Diencephalon (tissue), 2 donors: ENCODE results near the gene UBXN7.

DNA sequence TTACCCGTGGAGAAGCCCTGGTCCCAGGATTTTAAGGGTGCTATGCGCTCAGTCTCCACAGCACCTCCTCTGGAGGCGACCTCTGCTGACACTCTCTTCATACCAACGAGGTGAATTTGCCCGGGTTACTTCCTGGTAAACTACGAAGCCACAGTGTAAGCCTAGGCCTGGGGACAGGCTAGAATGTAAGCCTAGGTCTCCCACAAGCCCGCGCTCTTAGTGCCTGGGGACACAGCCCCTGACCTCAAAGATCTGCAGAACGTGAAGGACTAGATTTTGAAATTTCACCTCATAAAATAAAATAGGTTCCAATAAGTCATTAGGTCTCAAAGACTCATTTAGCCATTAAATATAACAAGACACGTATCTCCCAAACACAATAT, 686 bp downstream of the APOD start:
- RAMPAGE, long total RNA = no peak

DNA sequence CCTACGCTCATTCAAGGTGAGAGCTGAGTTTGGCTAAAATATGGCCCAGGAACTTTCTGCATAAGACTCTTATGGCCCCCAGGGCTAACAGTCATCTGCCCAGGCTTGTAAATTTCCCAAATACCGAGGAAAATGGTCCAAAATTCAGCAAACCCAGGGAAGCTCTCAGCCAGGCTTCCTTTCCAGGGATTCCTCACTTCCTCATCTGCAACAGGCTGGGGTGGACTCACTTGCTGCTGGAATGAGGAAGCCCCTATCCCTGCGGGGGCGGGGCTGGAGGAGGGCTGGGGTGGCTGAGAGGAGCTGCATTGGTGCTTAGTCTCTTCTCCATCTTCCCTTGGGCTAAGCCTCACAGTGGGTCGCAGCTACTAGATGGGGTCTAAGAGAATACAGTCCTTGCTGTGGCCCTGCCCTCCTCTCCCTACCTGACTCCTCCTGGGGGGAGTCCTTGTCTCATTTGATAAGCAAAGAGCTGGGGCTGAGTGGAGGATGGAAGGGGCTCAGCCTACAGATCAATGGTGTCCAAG, 28.5 kb upstream of the APOD start:
- RAMPAGE, long total RNA = no peak

DNA sequence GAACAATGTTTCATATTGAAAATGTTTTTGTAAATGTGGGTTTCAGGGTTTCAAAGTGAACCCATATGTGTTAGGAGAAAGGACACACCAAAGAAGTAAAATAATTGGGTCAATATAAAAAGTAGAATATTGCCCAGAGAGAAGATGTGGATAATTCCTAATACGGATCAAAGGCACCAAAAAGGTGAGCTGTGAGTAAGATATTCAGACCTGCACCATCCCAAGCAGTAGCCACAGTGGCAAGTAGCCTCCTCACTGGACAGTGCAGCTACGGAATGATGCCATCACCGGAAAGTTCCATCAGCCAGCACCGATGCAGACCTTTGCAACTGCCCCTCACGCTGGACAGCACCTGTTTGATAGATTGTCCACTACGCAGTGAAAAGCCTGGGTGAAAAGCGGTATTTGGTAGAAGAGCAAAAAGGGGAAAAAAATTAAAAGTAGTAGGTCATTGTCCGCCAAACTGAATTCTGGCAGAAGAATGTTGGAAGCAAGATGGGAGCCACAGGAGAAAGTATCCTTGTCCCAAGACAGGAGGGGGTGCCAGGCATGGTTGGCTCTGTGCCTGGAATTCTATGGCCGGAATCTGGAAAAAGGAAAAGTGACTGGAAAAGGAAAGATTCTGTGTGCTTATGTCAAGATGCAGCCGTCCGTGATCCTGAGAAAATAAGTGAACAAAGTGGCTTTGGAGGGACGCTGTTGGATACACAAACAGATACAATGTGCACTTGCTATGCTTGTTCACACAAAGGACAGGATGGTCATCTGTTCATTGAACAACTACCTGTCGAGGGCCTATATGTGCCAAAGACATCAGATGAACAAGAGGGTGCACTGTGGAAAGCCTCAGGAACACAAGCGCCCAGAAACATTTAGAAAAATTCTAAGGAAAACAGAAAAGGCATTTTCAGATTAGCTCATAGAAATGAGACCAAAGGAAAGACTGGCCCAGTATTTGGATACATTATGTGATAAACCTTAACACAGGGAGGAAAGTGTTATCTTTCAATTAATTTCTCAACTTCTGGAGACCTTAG, 28.6 kb upstream of the MUC20 start:
- RAMPAGE, long total RNA = no peak

DNA sequence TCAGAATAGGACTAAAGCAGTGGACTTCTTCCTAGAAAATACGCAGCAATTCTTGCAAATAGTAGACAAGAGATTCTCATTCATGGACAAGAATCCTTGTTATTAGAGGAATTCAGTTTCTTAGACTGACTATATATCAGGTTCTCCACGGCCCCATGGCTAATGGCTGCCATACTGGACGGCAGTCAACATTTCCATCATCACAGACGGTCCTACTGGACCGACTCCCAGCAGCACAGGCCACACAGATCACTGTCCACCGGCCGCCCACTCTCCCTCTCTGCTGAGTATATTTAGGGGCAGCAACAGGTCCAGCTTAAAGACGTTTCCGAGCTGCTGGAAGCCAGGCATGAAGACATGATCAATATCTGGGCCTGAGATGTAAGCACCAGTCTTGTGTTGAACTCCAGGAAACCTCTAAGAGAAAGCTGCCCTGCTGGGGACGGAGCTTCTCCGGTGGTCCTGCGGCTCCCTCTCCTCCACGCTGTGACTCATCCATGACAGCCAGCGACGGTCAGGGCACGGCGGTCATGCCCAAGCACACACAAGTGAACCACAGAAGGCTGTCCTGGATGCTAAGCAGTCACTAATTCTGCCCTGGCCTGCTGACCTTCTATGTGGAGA, 61.9 kb upstream of the TNK2 start:
- RAMPAGE, long total RNA = no peak

DNA sequence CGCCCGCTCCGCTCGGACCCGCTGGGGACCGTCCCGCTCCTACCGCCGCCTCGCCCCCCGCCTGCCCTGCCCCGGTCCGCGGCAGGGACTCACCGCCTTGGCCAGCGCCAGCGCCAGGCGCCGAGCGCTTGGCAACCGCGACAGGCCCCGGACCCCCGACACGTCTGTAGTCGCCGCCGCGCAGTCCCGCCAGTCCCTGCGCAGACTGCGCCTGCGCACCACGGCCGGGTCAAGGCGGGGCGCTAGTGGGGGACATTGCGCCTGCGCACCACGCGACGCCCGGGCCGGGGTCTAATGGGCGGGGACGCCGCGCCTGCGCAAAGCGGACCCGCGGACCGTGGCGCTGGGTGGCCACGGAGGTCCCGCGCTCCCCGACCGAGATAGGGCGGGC, 81.7 kb upstream of the TNK2 start:
- RAMPAGE, long total RNA = start-site peak on the minus strand centred at position 164 of the sequence, 73 bp wide, 159 and 461 reads in 2 replicates

- RAMPAGE, long total RNA = no peak
Measured at GRCh38 chr3:196115624-196116215, 33.8 kb upstream of the TFRC start.

DNA sequence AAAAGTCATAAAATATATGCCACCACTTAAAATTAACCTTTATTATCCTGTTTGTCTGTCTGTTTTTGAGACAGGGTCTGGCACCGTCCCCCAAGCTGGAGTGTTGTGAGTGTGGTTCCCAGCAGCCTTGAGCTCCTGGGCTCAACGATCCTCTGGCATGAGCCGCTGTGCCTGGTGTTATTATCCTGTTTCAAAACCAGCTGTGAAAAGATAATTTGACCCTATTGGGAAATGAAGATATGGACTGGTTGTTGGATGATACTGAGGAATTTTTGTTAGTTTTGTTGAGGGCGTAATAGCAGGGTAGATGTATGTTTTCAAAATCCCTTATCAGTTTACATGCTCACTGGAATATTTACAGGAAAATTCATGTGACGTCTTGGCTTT, 56.5 kb upstream of the TFRC start:
- RAMPAGE, long total RNA = no peak

DNA sequence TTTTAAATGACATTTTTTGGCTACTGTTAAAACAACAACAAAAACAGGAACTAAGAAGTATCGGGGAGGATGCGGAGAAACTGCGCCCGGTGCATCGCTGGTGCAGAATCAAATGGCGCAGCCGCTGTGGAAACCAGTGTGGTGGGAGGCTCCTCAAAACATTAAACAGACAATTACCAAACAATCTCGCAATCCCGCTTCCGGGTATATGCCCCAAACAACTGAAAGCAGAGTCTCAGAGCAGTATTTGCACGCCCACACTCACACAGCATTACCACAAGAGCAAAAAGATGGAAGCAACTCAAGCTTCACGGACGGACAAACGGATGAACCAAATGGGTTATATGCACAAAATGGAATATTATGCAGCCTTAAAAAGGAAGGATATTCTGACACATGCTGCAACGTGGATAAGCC, 40.3 kb downstream of the ZDHHC19 start:
- RAMPAGE, long total RNA = no peak

DNA sequence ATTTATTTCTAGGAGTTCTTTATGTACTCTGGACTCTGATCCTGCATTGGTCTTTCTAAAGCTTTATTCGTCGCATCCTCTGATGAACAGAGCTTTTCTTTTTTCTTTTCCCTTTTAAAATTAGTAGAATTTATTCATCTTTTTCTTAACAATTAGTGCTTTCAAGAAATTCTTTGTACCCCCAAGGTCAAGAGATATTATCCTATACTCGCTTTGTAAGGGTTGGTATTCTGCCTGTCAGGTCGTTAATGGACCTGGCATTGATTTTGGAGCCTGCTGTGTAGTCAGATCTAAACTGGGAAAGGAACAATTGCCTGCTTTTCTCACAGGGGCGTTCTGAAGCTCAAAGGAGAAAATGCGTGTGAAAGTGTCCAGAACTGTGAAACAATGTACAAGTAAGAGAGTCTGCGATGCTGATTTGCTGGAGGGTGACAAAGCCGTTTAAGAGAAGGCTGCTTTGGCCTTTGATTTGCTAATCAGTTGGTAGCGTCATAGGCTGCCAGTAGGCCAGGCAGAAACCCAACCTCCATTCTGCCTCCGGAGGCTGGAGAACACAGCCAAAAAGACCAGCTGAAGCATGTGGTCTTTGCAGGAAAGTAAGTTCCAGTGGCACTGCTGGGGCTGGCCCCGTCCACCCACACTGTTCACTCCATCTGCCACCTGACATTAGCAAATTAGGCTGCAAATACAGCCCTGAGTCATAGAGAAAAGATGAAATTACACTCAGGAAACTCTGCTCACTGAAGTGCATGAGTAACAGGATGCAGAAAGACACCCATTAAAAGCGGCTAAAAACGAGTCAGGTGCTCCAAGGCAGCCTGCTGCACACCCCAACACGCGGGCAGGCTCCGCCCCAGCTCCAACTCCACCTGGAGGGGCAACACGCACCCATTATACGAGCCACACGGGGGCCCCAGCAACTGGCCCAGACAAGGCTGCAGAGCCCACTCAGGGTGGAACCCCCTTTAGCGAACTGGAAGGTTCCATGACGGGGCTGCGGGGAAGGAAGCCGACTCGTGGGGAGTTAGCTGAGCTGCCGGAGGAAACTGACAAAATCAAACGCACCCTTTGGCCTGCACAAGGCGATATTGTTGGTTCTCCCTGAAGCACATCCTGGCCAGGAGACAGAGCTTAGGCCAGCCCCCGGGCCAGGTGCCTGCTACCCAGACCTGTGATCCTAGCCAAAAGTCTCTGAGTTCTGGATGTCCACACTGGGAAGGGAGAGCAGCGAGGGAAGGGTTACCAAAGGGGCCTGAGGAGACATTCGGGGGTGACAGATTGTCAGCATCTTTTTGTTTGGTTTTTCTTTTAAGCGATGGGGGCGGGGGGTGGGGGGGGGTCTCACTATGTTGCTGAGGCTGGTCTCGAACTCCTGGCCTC, 31.6 kb downstream of the ZDHHC19 start:
- RAMPAGE, long total RNA = no peak

- RAMPAGE, long total RNA = no peak
Measured at GRCh38 chr3:196207784-196208057, 3.5 kb downstream of the ZDHHC19 start.

DNA sequence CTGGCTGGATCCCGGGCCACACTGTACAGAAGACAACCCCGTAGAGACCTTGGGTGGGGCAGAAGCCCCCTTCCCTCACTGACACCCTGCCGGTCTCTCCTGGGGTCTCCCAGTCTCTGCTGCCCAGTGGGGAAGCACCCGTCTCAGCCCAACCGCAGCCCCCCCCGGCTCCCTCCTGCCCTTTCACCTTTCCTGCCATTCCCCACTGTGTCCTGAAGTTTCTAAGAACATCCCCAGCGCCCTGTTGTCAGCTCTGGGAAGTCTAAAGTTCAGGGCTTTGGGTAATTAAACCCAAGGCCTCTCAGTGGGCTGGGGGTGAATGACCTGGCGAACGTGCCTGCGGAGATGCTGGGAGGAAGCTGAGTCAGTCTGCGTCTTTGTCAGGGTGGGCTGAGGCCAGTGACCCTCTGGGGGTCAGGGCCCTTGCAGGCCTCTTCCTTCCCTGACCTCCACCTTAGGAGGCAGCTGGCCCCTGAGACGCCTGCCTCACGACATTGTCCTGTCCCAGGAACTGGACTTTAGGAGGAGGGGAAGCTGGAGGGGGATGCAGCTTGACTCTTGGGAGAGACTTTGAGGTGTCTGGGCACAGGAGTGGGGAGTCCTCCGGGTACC, 1.4 kb upstream of the SLC51A start:
- RAMPAGE, long total RNA = no peak

GRCh38 chr3:196235428-196235901, 19.1 kb downstream of the SLC51A start:
- RAMPAGE, long total RNA = no peak

- RAMPAGE, long total RNA = no peak
Measured at GRCh38 chr3:196351664-196352419, 13.7 kb upstream of the TM4SF19 start.

- RAMPAGE, long total RNA = start-site peak on the minus strand at chr3:196432408-196432434, 799 and 758 reads in 2 replicates
Measured at GRCh38 chr3:196432267-196433024, at the start of gene UBXN7. TSS of gene UBXN7 (minus strand) at chr3:196432427.

DNA sequence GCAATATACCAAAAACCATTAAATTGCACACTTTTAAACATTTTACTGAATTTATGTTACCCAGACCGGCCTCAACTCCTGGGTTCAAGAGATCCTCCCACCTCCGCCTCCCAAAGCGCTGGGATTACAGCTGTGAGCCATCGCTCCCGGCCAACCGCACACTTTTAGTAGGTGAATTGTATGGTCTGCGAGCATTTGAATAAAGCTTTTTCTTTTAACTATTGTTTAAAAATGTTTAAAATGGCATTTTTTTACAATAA, 1.9 kb downstream of the RNF168 start:
- RAMPAGE, long total RNA = no peak

DNA sequence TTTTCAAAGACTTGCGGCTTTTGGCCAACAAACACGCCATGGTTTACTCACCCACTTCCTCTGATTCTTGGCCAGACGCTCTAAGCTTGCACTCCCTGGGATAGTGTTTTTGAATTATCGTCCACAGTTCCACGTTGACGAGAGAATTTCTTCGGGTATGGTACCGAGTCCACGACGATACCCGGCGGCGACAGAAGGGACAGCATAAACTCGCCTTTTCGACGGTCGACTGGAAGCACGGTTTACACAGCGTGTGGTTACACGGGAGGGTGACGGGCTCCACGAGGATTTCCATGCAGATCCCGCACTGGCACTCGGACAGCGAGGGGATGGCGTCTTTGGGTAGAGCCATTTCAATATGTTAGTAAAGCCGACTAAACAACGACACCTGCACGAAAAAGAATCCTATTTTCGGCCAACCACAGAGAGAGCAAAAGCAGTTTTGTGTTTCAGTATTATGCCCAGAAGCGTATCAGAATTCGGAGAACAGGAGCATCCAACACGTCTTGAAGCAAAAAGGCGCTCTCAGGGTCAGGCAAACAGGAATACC, 671 bp downstream of the RNF168 start:
- RAMPAGE, long total RNA = no peak

- RAMPAGE, long total RNA = no peak
Measured at GRCh38 chr3:196631907-196632932, 7.3 kb upstream of the NRROS start.

DNA sequence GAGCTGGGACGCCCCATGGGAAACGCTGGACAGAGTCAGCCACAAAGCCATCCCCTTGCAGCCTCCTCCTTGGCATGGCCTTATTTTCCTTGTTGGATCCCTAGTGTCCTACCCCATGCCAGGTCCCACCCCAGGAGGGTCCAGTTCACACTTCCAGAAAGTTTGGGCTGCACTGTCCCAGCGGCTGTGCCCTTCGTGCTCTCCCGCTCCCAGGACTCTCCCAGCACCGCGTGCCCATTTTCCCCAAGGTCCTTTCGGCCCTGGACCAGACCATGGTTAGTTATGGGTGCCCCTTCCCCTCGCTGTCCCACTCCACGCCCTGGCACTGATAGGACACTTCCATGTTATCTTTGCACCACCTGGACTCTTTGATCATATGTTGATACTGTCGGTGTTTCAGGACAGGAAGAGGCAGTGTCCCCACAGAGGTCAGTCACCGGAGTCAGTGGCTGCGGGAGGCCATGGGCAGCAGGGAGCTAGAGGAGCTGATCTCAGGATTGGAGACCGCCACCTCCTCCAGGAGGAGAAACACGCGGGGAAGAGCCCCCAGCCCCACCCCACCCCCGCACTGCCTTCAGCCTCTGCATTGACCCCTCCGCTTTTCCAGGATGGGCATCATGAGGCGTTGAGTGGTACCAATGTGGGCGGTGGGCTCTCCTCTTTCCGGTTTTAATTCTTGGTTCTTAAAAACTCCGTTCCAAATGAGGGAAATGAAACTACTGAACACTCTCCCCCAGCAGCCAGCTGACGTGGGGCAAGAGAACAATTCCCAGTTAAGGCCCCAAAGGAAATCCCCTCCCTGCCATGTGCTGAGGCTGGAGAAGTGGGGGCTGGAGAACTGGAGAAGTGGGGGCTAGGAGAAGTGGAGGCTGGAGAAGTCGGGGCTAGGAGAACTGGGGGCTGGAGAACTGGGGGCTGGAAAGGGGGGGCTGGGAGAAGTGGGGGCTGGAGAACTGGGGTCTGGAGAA, 5.5 kb upstream of the NRROS start:
- RAMPAGE, long total RNA = no peak

GRCh38 chr3:196741335-196741677, 1.6 kb downstream of the PAK2 start:
- RAMPAGE, long total RNA = no peak

DNA sequence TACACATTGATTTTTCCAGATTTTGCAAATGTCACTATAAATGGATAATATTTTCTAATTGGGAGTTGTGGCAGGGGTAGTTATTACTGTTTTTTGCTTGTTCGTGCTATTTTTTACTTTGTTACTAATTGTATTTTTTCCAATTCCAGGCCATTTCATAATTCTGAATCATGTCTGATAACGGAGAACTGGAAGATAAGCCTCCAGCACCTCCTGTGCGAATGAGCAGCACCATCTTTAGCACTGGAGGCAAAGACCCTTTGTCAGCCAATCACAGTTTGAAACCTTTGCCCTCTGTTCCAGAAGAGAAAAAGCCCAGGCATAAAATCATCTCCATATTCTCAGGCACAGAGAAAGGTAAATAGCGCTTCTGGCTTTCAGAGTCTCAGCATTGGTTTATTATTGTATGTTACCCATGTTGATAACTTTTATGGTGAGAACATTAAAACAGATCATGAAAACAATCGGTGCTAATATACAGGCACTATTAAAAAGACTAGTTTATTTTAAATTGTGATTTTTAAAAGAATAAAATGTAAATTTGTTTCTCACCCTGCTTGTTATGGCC, 42.9 kb downstream of the PAK2 start:
- RAMPAGE, long total RNA = no peak